Mesenchymal stem cell of Wharton's jelly (primary cell): ENCODE measurements around a stretch of chr7.

DNA sequence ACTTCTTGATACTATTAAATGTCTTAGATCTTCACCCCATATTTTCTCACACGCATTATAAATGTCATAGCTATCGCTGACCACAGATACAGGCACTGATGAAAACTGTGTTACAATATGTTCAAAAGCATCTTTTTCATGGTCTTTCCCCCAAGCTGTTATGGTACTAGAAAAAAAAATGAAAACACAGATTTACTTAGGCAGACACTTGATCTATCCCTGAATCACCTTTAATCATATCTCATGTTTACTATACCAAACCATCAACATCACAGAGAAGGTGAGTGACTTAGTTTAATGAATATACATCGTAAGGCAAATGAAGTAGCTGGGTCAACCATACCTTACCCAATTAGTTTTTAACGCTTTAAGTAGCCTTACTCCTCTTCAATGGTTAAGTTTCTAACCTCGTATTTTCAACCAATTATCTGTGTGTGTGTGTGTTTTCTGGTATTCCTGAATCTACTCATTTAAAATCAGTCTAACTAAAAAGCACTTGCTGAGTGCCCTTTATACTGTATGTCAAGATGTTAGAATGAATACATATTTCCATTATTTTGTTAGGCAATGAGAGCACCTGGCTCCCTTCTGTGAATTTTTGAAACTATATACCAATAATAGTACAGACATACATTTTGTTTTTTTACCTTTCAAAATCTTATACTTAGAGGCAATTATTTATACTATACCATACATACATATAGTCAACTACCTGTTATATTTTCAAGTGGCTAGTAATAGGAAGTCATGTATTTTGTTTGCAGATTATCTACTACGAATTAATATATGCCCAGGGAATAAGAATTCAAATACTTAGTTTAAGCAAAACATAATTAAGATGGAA is 21.1 kb downstream of the NAMPT start:
- CAGE, long polyA plus RNA = no peak

GRCh38 chr7:106264296-106264679 is 20.5 kb downstream of the NAMPT start:
- CAGE, long polyA plus RNA = no peak

GRCh38 chr7:106276386-106276923 is 8.3 kb downstream of the NAMPT start:
- CAGE, long polyA plus RNA = no peak

- CAGE, long polyA plus RNA = no peak
Measured at GRCh38 chr7:106347327-106347978, 62.7 kb upstream of the NAMPT start.

GRCh38 chr7:106430690-106431222 is 146.0 kb upstream of the NAMPT start:
- CAGE, long polyA plus RNA = no peak

DNA sequence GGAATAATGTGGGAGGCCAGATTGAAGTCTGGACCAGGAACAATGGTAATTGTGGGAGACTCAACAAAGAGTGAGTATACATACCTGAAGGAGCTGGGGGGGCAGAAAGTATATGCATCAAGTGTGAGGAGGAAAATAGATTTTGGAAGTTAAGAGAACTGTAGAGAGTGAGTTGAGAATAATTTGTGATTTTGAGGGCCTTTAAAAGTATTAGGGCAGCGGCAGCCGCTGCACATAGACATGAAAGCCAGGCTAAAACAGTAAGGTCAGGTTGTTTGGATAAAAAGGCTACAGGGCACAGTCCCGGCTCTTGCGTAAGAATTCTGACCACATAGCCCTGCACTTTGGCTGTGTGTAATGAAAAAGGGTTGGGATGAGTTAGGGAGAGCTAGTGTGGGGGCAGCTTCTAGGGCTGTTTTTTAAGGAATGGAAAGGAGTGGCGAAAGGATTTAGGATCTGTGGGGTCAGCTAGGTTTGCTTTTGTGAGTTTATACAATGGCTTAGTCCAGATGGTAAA is 130.8 kb downstream of the CCDC71L start:
- CAGE, long polyA plus RNA = no peak

DNA sequence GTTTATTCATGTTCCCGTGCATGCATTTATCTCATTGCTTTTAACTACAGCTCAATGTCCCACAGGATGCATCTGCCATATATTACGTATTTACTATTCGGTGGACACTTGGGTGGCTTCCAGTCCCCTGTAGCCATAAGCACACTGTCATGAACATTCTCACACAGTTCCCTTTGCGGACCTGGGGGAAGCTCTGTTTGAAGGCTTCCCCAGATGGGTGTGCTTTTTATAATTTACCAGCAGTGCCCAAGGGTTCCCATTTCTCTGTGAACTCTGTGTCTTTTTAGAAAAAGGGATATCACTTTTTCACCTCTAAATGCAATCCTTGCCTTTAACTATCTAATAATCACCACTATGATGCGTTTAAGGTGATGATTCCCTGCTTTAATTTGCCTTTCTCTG is 122.2 kb downstream of the CCDC71L start:
- CAGE, long polyA plus RNA = no peak

- CAGE, long polyA plus RNA = no peak
Measured at GRCh38 chr7:106774461-106774862, 90.6 kb upstream of the PIK3CG start.

DNA sequence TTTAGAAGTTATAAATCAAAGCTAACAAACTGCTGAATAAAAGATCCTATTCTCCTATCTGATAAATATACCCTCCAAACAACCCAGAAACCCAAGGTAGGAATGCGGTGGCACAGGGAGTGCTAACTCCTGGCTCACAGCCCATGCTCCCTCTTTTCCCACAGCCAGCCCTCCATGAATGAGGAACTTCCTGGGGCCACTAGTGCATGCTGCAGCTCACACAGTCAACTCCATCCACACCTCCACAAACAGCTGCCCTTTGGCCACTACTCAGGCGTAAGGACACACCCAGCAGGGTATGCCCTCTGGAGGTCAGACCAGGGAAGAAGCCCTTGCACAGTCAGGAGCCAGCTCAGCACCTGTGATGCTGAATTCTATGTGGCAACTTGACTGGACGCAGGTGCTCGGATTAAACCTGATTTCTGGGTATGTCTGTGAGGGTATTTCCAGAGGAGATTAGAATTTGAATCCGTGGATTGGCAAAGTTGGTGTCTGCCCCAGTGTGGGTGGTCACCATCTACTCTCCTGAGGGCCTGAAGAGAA is 85.2 kb upstream of the PIK3CG start:
- CAGE, long polyA plus RNA = no peak

DNA sequence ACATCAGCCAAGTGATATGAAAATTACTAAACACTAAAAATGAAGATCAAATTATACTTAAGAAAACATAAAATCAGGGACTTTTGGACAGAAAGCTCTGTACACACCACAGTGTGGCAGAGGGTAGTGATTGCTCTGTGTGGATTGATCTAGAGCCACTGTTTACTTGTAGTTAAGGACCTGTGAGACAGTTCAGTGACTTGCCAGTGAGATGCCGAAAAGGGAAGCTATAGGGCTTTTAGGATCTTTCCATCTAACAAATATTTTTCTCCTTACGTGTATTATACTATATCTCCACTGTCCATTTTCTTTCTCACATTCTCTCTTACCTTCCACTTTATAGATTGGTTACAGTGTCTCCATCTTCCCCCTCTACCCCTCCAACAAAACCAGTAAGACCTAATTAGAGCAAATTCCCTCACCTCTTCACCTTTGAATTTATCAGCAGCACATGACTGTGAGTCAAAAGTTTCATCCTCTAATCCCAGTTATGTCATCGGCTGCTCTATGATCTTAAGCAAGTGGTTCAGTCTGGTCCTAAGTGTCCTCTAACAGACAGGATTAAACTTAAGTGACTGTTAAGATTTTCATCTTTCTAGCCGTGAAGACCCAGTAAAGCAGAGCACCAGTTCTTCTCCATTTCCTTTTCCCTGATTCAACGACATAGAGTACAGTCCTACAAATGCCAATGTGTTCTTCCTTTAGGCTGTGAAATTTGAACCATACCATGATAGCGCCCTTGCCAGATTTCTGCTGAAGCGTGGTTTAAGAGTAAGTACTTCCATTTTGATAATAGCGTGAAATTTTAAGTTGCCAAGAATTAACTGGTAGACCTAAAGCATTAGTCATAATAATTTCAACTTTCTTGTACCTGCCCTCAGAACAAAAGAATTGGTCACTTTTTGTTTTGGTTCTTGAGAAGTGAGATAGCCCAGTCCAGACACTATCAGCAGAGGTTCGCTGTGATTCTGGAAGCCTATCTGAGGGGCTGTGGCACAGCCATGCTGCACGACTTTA is 7.1 kb downstream of the PIK3CG start:
- CAGE, long polyA plus RNA = no peak

GRCh38 chr7:106879056-106879485 is 14.0 kb downstream of the PIK3CG start:
- CAGE, long polyA plus RNA = no peak

GRCh38 chr7:106881595-106882038 is 16.5 kb downstream of the PIK3CG start:
- CAGE, long polyA plus RNA = no peak

GRCh38 chr7:106892457-106893117 is 27.5 kb downstream of the PIK3CG start:
- CAGE, long polyA plus RNA = no peak

DNA sequence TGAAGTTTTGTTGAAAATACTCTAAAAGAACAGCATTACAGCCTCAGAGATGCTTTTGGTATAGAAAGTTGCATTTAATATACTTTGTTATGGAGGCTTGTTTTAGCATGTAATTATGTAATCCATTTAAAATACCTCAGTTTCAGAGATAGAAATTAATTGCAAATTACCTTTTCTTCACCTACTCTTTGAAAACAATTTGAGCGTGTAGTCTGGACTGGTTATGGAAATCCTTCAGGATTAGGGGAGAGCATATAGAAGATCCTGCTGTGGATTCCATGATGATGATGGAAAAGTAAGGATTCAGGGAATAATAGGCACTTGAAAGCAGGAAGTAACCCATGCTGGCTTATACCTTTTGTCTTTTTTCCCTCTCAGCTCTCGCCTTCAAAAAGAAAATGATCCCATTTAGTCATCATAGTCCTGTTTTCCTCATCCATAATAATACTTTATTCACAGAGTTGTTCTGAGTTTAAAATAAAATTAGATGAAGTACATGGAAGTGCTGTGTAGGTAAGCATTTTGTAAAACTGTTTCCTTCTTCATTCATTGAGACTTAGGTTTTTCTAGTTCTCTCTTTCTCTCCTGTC is 4.4 kb downstream of the HBP1 start:
- CAGE, long polyA plus RNA = no peak

DNA sequence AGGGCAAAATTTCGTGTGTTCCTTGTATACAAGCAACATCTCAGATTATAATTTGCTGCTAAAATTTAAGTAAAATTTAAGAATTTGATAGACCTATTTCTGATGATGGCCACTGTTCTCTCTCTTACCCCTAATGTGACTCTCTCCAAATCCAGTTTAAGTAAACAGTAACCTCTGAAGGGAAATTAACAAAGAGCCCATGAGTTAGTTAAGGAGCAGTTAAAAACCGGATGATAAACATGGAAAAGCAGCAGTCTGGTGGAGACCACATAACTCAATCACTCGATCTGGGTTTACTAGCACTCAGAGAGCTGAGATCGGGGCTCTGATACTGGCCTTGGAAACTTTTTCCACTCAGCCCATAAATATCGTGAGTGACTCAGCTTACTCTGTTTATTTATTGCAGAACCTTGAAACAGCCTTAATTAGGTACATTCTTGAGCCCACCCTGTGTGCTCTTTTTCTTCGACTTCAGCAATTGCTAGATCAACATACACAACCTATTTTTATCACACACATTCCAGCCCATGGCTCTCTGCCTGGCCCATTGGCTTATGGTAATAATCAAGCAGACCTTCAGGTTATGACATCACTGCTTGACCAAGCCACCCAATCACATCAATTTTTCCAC is 82.3 kb upstream of the GPR22 start:
- CAGE, long polyA plus RNA = no peak

DNA sequence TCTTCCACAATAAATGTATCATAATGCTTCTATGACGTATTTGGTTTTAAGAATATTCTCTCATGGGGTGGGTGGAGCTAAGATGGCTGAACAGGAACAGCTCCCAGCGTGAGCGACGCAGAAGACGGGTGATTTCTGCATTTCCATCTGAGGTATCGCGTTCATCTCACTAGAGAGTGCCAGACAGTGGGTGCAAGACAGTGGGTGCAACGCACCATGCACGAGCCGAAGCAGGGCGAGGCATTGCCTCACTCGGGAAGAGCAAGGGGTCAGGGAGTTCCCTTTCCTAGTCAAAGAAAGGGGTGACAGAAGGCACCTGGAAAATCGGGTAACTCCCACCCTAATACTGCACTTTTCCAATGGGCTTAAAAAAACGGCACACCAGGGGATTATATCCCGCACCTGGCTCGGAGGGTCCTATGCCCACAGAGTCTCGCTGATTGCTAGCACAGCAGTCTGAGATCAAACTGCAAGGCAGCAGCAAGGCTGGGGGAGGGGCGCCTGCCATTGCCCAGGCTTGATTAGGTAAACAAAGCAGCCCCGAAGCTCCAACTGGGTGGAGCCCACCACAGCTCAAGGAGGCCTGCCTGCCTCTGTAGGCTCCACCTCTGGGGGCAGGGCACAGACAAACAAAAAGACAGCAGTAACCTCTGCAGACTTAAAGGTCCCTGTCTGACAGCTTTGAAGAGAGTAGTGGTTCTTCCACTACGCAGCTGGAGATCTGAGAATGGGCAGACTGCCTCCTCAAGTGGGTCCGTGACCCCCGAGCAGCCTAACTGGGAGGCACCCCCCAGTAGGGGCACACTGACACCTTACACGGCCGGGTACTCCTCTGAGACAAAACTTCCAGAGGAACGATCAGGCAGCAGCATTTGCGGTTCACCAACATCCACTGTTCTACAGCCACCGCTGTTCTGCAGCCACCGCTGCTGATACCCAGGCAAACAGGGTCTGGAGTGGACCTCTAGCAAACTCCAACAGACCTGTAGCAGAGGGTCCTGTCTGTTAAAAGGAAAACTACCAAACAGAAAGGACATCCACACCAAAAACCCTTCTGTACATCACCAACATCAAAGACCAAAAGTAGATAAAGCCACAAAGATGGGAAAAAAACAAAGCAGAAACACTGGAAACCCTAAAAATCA is 38.4 kb downstream of the GPR22 start:
- CAGE, long polyA plus RNA = no peak

DNA sequence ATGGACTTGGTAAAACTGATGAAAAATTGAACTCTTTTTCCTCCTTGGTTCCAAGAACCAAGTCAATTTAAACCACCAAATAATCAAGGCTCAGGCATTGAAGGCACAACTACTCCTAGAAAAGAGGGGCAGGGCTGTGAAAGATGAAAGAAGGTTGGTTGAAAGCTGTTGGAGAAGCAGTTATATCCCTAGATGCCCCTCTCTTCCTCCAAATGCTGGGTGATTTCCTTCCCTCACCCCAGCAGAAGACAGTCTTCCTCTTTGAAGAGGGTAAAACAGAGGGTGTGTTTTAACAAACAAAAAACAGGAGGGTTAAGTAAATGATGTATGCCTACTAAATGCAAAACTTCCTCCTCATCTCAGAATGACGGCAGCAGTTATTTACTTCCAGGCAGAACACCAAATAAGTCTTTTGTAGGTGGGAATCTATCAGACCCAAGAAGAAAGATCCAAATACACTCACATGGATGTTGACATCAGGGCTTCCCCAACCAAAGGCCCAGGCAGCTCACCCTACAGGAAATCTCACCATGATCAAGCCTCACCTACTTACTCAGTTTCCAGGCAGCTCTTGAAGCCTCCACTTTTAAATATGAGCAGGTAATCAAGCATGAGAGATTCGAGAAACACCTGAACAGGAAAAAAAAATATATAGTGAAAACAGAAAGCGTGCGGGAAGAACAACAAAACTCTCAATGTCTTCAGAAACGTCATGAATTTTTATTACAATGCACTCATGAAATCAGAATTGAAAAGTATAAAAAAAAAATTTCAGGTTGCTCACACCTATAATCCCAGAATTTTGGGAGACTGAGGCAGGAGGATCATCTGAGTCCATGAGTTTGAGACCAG is 27.1 kb upstream of the SLC26A4 start:
- CAGE, long polyA plus RNA = no peak

DNA sequence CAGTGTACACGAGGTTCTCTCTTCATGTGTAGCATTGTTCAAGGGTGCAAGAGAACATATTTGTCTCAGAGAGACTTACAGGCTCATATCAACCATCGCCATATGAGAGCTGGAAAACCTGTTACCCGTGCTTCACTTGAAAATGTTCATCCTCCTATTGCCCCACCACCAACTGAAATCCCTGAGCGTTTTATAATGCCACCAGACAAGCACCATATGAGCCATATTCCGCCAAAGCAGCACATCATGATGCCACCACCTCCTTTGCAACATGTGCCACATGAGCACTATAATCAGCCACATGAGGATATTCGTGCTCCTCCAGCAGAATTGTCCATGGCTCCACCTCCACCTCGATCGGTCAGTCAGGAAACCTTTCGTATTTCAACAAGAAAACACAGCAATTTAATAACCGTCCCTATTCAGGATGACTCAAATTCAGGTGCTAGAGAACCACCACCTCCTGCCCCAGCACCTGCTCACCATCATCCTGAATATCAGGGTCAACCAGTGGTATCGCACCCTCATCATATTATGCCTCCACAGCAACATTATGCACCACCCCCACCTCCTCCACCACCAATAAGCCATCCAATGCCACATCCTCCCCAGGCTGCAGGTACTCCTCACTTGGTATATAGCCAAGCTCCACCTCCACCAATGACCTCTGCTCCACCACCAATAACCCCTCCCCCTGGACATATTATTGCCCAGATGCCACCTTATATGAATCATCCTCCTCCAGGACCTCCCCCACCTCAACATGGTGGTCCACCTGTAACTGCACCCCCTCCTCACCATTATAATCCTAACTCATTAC is 14.4 kb downstream of the CBLL1 start:
- CAGE, long polyA plus RNA = no peak

DNA sequence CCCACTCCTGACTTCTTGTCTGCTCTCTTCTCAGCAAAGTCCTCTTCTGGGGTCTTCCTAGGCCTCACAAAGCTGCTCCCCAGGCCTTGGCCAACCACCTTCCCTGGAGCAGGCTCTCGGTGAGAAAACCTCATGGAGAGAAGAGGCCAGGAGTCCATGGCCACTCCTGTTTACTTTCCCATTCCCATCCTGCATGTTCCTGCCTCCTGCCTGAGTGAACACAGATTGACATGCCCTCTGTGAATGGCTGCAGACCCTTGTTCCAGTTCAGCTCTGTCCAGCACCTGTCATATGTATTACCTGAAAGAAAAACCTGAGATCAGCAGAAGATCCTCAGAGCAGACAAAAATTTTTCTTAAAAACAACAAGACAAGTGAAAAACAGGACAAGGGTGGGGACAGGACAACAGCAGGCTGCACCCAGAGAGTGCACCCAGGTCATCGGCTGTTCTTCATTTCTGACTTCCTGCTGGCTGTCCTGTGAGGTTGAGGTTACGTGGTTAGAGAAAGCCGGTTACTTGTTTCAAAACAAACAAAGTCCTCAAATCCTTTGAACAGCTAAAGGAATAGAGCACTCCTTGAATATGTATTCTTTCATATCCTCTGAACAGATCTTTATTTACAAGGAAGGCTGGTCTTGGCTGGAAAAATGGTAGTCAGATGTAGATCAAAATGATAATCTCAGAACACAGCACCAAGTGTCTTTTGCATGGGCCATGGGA is 34.0 kb upstream of the DLD start:
- CAGE, long polyA plus RNA = no peak

DNA sequence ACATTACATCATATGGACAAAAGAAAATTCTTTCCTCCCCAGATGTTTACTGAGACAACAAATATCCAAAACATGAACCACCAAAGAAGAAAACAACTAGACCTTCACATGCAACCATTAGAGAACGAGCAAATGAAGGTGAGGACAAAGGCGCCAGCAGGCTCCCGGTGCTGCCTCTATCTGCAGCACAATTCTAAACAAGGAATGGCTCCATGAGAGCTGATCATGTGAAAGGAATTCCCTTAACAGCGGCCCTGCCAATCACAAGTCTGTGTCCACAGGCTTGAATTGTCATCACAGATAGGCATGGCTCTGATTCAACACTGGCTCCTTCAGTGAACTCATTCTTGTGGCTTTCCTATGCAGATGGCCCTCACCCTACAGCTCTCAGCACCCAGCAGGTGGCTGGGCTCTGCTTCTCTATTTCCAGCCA is 36.3 kb downstream of the LAMB1 start:
- CAGE, long polyA plus RNA = no peak